Bronchus (tissue), 1 donor: ENCODE results near the genes FAM151A and TTC4.

DNA sequence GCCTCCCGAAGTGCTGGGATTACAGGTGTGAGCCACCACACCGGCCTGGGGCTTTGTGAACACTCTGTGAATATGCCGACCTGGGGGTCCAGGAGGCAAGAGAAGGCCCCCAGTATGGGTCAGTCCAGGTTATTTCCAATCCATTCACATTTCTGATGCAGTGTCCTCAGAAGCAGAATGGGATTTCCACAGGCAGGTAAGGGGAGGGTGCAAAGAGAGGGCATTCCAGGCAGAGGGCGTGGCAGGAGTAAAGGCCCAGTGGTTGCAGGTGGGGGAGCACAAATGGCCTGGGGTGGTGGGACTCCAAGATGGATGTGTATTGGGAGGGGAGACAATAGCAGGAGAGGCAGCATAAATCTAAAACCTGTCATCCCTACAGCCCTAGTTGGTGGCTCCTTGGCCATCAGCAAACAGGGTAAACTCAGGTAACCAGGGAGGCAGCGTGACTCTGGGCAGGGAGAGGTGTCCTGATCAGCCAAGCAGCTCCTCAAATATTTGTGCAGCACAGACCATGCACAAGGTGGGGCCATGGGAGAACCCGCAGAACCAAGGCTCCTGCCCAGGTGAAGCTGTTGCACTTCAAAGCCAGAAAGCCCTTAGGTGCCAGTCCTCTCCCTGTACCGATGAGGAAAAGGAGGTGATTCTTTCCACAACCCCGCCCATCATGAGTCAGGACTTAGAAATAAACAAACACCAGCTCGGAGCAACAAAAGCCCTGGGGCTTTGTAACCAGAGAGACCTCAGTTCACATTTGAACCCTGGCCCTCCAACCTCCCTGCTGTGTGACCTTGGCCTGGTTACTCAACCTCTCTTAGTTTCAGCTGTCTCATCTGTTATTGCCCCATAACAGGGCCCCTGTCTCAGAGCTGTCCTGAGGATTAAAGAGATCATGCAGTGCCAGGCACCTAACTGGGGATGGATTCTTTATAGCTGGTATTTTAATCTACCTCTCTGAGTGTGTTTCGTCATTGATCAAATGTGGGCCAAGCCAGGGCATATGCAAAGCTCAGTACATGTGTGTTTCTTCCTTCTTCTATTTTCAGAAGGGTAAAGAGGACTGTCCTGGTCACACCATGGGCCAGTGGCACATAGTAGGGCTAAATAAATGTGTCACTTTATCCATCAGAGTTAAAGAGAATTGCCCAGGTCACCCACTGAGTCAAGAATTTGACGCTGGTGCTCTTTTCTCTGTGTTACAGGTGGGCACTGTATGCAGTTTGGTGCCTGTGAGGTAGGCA is 1.7 kb downstream of the LDLRAD1 start:
- PRO-cap: unidirectional peak, plus-strand start at position 709 of the sequence

GRCh38 chr1:54238846-54239410 is 39.0 kb downstream of the MRPL37 start:
- PRO-cap: no peak

- PRO-cap: no peak
Measured at GRCh38 chr1:54277771-54278250, 77.8 kb downstream of the MRPL37 start.

DNA sequence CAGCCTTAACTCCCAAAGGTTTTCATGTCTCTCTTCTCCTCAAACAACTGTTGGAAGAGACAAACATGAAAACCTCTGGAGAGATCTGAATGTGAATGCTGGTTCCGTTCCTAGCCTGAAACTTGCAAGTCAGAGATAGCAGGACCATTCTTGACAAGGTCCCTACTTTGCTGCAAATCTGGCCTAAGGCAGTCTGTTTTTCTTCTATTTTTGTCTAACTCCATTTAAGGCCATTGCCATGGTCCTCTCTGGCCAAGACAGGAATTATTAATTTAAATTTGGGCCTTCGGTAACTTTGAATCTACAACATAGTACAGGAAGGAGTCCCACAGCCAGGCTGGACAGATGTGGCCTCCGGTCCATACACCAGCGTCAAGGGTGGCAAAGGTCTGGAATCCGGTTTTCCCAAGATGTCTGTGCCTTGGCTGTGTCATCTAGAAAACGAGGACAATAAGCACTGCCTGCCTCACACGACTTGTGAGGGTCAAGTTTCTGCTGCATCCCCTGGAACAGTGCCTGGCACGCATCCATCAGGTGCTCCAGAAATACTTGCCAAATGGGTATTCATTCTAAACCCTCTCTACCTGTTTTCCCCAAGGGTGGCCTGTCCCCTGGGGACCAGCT is 96.3 kb downstream of the MRPL37 start:
- PRO-cap: no peak

DNA sequence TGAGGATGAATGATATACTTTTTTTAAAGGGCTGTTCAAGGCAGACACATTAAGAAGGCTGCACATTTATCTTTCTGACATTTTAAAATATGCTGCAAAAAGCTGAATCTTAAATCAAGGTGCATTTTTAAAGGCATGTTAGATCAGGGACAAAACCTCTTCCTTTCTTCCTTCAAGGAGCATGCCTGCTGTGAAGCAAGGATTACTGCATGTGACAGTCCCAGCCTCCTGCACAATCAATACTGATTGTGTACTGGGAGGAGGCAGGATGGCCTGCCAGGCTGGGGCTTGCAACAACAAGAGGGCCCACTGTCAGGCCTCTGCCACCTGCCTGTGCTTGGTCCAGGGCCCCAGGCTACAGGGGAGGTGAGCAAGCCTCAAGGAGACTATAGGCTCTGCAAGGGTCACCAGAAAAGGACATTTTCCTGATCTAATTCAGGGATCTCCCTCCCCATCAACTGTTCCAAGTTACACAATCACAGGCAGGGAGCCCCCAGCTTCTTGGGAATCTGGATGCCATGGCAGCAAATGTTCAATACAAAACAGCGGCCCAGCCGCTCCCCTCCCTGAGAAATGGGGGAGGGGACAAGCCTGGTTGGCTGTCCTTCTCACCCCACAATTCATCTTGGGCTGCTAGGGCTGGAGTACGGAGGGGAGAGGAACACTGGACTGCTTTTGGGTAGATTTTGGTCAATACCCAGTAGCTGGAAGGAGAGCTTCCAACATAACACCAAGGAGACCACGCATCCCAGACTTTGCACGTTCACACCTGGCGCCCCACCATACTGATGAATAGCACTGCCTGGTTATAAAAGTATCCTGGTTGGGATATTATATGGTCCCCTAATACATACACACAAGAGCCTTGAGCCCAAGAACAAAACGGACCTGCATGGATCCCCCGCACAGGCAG is 129.5 kb downstream of the MRPL37 start:
- PRO-cap: no peak

- PRO-cap: no peak
Measured at GRCh38 chr1:54374506-54374905, 173.5 kb upstream of the ACOT11 start.

DNA sequence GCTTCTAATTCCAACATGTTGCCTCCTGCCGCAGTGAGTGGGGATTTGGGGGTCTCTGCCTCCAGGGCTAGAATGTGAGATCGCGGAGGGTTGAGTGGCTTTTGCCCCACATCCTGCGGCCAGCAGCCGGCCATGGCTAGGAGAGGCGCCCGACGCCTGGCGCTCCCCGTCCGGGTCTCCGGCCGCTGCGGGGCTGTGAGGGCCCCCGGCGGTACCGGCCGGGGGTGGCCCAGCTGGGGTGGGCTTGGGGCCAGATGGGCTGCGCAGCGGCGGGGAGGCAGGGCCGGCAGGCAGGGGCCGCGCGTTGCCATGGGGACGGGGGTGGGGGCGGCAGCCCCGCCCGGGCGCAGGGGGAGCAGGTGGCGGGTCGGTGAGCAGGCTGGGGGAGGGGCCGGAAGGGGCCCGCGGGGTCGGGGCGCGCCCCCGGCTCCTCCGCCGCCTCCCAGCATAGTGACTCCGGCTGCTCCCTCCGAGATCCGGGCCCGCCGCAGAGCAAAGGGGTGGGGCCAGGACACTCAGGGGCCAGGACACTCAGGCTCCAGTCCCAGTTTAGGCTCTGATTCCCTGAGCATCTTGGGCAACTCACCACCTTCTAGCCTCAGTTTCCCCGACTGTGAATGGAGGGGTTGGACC is 73.3 kb upstream of the ACOT11 start:
- PRO-cap: no peak

DNA sequence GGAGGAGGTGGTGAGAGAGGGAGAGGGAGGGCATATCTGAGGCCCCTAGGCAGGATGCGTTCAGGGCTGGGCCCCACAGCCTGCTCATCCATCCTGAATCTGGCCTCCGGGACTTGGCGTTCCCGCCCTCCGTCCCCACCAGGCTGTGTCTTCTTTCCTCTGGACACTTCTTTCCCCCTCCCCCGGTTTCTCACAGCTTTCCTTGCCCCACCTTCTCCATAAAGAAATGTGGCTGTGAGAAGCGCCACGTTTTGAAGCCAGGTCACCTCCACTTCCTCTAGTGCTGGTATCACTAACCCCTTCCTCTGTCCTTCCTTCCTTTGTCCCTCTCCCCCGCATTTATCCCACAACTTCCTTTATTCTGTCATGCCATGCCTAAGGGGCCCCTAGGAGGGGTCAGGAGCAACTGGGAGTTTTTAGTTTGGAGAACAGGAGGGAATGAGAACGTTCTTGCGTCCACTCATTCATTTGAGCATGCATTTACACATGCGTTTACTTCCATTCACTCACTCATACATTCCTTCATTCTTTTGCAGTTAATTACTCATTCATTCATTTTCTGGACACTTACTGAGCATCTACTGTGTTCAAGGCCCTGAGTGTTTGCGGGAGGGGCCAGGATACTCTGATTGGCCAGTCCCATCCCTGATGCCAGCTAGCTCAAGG is 5.0 kb upstream of the ACOT11 start:
- PRO-cap: no peak

DNA sequence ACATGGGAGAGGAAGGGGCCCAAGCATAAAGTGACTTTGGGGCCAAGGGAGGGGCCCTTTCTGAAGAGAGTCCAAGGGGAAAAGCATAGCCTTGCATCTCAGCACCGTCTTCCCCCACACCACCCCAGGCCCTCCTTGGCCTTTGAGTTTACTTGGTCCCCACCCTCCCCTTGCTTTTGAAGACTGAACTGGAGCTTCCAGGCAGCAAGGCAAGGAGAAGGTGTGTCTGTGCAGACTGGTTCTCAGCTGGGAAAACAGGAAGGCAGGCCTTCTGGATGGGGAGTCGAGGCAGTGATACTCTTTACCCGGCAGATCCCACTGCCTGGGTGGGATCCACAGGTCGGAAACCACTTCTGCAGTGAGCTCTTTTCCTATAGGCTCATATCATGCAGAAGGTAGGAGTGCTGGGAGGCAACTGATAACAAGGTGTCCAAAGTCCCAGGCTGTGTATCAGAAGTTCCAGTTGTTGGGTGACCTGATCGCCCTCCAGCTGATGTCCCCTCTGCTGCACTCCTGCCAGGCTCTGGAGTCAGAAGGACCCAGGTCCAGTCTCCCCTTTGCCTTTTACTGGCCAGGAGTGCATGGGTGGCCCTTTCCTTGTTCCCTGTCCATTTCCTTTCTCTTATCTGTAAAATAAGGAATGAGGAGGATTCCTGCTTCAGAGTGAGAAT is 17.1 kb downstream of the ACOT11 start:
- PRO-cap: no peak

GRCh38 chr1:54585557-54586214 is 37.6 kb downstream of the FAM151A start:
- PRO-cap: no peak

DNA sequence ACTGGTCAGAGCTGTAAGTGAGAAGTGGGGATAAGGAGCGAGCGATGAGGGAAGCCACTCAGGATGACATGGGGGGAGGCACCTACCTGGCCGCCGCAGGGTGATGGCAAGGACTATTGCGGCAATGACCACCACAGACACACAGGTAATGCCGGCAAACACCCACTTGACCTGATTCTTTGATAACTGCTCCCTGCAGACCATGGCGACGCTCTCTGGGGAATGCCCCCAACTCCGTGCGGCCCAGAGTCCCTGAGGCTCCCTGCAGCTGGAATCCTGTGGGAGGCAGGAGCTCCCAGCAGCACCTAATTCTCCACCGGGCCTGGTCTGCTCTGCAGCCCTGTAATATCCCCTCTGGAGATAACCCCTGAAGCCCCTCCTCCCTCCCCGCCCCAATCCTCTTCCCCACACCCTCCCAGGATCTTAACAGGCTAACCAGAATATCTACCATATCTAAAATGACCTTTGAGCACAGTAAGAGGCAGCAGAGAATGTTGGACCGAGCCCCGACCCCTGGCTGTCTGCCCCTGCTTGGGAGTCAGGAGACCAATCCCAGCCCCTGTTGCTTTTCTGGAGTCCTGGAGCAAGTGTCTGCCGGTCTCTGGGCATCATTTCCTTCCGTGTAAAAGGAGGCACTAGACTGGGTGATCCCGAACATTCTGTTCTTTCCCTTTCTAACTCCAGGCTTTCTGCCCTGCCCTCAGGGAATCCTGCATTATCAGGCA is at the start of gene FAM151A:
TSS of gene FAM151A (minus strand) at position 334 of the 725 bp plus-strand sequence.
- PRO-cap: no peak

GRCh38 chr1:54715230-54716491 is at the start of gene TTC4:
Gene TTC4 (plus strand): TSS chr1:54715861.
- PRO-cap: bidirectional peak, plus-strand start at chr1:54715870, minus-strand start at chr1:54715729

- PRO-cap: no peak
Measured at GRCh38 chr1:54847351-54848484, 39.3 kb downstream of the DHCR24 start.

DNA sequence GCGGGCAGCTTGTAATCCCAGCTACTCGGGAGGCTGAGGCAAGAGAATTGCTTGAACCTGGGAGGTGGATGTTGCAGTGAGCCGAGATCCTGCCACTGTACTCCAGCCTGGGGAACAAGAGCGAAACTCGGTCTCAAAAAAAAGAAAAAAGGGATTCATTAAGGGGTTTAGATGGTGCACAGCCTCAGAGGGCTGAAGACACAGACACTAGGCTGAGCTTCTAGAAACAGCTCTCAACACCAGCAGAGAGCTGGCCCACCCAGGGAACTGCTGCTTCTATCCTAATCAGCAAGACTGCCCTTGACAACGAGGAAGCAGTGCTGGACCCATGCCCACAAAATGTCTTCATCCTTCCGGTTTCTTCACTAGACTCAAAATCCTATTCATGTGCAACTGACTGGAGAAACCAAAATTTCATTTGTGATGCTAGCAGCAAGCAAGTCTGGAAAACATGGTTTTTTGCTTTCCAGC is 14.9 kb upstream of the TMEM61 start:
- PRO-cap: no peak

GRCh38 chr1:55068742-55069841 is 29.7 kb downstream of the PCSK9 start:
- PRO-cap: no peak

GRCh38 chr1:55166459-55167276 is 48.5 kb downstream of the USP24 start:
- PRO-cap: no peak

- PRO-cap: no peak
Measured at GRCh38 chr1:55244602-55244949, 29.4 kb upstream of the USP24 start.

- PRO-cap: no peak
Measured at GRCh38 chr1:55288431-55288690, 73.2 kb upstream of the USP24 start.

- PRO-cap: no peak
Measured at GRCh38 chr1:55584693-55585328, 369.6 kb upstream of the USP24 start.

- PRO-cap: no peak
Measured at GRCh38 chr1:56410877-56411505, 168.4 kb downstream of the PLPP3 start.